Islet of Langerhans (tissue), 1 donor: ENCODE measurements around the genes PRKCQ and SFMBT2.

GRCh38 chr10:6005492-6005912 lies 28.2 kb upstream of the IL15RA start:
- RRBS = no CpG with 5 or more reads among the region's 6 CpGs

GRCh38 chr10:6009048-6009568 lies 31.8 kb upstream of the IL15RA start:
- RRBS = no CpG with 5 or more reads among the region's 2 CpGs

GRCh38 chr10:6035004-6035203 lies 27.3 kb downstream of the IL2RA start:
- RRBS = no CpG with 5 or more reads among the region's 1 CpG

GRCh38 chr10:6057522-6057821 lies 4.7 kb downstream of the IL2RA start:
- RRBS = no CpG with 5 or more reads among the region's 4 CpGs

GRCh38 chr10:6113207-6113711 lies 24.4 kb downstream of the RBM17 start:
- RRBS = no CpG with 5 or more reads among the region's 3 CpGs

GRCh38 chr10:6114612-6115267 lies 25.9 kb downstream of the RBM17 start:
- RRBS = no CpG with 5 or more reads among the region's 6 CpGs

DNA sequence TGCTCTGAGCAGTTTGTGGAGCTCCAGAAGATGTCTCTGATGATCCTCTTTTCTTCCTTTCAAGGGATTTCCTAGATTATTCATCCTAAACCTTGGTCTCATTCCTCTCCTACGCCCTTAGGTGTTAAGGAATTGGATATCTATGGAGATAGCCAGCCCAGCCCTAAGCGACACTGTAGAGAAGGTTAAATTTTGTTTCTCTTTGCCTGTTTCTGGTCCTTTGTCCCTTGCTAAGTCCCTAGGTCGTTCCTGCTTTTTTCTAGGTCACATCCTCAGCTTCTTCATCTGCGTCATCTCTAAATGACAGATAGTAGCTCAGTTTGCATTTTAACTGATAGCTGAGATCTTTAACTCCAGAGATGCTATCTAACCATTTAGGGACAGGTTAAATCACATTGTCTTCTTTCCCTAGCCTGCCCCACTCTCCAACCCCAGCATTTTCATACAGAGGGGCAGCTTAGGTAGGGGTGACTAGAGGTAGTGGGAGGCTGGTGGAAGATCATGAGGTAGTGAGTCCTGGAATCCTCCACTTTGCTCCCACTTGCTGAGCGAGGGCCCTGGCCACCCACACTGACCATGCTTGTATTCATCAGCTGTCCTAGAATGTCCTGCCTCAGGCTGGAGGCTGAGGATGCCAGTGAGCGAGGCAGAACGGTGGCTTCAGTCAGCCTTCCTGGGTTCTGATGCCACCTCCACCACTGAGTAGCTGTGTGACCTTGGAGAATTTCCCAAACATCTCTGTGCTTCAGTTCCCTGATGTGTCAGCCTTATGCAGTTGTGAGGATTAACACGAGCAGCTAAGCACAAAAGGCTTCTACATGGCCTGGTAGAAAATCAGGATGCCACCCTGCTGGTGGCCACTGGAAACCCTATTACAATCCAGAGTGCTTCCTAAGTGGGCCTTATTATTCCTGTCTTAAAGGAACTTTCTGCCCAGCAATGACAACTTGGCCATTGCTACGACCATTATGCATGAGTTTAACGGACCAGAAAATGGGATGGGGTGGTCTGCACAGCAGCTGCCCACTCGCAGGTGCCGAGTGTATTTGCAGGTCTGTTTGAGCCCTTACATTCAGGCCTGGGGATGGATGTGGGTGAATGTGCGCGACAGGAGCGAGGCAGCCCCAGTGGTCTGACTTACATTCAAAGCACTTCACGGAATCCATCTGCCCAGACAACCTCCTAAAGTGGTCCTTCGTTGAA lies 34.6 kb upstream of the PFKFB3 start:
- RRBS = no CpG with 5 or more reads among the region's 17 CpGs

DNA sequence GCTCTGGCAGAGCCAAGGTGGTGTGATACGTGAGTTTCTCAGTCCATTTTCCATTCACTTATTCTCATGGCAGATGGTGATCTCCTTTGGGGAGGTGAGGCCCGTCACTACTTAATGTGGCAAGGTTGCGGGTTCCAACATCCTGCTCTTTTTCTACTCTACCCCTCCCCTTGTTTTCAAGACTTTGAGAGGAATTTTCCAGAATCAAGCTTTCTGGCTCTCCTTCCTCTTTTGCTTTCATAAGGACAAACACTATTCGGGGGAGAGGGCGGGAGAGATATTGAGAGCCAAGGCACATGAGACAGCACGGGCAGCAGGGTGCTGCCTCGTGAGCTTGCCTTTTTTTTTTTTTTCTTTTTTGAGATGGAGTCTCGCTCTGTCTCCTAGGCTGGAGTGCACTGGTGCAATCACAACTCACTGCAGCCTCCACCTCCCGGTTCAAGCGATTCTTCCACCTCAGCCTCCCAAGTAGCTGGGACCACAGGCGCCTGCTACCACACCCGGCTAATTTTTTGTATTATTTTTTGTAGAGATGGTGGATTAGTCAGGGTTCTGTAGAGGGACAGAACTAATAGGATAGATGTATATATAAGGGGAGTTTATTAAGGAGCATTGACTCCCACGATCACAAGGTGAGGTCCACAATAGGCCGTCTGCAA lies 6.8 kb upstream of the PFKFB3 start:
- RRBS = no CpG with 5 or more reads among the region's 14 CpGs

GRCh38 chr10:6221945-6222308 lies 19.2 kb downstream of the PFKFB3 start:
- RRBS = 94% methylated on average over 3 of the region's 9 CpGs

DNA sequence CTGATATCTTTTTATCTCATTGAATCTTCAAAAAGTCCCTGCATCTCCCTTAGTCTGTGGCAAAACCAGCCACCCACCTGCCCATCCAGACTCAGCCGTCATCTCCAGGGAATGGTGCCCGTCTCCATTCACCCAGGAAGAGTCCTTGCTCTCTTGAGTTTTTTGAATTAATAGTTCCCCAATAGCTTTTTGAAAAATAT lies 48.4 kb downstream of the PFKFB3 start:
- RRBS = no CpG with 5 or more reads among the region's 2 CpGs

DNA sequence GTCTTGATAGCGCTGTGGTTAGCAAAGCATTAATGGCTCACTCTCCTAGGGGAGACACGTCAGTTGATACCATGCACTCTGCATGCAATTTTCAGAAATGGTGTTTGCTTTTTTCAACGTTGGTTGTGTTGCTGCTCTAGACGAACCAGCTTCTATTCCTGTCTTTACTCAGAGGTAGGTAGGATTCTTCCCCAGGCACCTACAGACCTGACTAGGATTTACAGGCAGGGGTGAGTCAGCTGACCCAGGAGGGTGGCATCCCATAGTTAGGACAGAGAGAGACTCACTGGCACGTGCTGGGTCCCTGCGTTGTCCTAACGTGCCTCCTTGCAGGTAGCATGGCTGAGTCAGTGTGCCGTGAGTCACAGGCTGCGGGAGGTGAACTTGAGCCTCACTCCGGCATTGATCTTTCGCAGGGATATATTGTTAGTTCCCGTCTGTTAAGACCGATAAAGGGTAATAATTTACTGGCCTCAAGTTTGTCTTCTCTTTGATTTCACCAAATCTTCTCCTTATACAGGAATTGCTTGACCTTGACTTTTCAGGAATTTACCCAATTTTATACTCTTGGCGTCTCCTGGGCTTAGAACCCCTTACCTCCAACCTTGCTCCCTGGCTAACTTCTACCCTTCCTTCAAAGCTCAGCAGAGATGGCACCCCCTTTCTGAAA lies 96.5 kb downstream of the PFKFB3 start:
- RRBS = no CpG with 5 or more reads among the region's 14 CpGs

DNA sequence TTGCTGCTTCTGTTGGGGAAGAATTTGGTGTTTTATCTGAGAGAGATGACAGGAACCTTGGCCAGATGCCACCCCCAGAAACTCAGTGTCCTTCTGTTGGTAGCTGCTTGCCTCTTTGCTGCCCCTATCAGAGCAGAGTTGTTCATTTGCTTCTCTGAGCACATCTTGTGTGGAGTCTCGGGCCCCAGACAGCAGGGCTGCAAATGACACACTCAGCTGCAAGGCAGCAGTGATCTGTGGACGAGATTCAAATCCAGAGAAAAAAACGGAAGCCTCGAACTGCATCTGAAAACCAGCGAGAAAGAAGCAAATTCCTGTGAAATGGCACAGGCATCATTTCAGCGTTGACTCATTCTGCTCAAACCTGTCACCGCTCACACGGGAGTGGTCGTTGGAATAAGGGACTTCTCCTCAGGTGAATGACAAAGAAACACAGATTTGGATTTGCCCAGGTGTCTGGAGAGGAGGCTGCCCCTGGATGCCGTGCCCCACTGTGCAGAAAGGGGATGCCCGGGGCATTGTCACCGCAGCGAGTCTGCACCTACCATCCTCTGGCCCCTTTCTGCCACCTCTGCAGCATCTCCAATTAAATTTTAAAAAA lies 144.7 kb downstream of the PFKFB3 start:
- RRBS = no CpG with 5 or more reads among the region's 13 CpGs

GRCh38 chr10:6382793-6383393 lies 180.2 kb downstream of the PFKFB3 start:
- RRBS = no CpG with 5 or more reads among the region's 7 CpGs

GRCh38 chr10:6386100-6386809 lies 183.5 kb downstream of the PFKFB3 start:
- RRBS = 80% methylated on average over 2 of the region's 10 CpGs

DNA sequence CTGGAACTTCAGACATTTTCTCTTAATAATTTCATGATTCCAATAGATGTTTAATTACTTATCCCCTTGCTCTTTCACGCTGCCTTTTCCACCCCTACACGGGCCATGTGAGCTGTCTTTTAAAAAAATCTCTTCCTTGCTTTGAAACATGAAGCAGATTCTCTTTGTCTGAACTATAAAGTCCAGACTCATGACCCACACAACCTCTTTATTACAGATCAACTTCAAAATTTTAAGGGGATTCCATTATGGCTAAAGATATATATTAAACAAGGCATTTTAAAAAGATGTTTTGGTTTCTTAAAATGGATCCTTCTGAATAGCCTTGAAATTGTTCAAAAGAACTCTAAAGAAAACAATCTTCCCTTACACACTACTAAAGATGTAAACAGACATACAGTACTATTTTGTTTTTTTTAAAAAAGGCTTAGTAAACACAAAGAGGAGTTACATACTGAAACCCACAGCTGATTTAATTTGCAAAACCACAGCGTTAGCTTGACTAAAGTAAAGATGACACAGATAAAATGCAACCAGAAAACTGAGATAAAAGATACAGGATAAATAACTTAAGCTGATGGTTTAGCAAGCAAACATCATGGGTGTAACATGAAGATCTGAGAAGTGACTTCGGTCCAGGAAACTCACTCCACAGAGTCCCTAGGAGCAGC lies 22.0 kb downstream of the PRKCQ start:
- RRBS = no CpG with 5 or more reads among the region's 4 CpGs

- RRBS = 3% methylated on average over 67 of the region's 98 CpGs
Measured at GRCh38 chr10:6579934-6581214, at the start of gene PRKCQ. Gene PRKCQ (minus strand): TSS chr10:6580276.

DNA sequence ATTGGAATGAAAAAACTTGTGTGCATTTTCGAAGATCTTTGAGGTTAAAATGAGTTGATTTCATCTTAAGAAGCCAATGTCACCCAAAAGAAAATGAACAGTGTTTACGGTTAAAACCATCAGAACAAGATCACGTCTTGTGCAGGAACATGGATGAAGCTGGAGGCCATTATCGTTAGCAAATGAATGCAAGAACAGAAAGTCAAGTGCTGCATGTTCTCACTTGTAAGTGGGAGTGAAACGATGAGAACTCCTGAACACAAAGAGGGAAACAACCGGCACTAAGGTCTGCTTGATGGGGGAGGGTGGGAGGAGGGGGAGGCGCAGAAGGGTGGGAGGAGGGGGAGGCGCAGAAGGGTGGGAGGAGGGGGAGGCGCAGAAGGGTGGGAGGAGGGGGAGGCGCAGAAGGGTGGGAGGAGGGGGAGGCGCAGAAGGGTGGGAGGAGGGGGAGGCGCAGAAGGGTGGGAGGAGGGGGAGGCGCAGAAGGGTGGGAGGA lies 214.8 kb upstream of the PRKCQ start:
- RRBS = no CpG with 5 or more reads among the region's 13 CpGs

GRCh38 chr10:6928656-6929030 lies 348.6 kb upstream of the PRKCQ start:
- RRBS = no CpG with 5 or more reads among the region's 5 CpGs

DNA sequence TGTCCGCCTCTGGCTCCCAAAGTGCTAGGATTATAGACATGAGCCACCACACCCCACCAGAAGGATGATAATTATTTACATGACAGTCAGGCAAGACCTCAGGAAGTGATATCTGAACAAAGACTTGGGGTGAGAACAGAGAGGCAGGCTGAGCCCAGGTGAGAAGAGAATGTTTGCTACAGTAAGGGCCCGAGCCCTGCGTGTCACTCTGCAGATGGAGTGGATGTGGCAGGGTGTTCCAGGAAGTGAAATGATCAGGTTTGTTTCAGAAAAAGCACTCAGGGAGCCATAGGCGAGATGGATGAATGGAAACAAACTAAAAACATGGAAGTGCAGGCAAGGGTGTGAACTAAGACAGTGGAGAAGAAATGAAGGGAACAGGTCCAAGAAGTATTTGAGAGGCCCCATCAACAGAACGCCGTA lies 22.2 kb downstream of the SFMBT2 start:
- RRBS = no CpG with 5 or more reads among the region's 6 CpGs

GRCh38 chr10:7410487-7411380 lies at the start of gene SFMBT2:
Gene SFMBT2 (minus strand): TSS chr10:7411034.
- RRBS = 3% methylated on average over 22 of the region's 75 CpGs